Measurements from ENCODE around the gene OAT.

GRCh38 chr10:122083235-122084168 lies 94.5 kb downstream of the TACC2 start:
- RRBS, result no CpG with 5 or more reads among the region's 15 CpGs

DNA sequence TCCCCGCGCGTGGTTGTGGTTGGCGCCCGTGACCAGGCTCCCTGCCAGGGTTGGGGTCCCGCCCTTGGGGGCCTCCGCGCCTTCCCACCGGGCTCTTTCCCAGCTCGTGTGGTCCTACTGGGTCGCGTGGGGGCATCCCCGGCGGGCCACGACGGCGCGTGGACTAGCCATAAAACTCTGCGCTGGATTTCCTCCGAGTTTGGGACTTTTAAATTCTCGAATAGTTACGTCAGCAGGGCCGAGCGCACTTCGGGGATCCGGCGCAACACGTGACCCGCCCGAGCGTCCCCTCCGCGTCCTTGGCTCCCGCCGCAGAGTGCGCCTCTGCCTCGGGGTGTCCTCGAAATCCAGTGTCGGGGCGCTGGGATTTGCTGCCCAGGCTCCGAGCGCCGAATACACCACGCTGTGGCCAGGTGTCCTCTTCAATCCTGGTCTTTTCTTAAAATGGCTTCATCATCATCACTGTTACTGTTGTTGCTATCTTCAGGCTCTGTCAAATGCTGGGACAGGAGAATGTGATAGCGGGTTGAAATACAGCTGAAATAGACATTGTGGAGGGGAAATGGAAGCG lies 124.7 kb downstream of the TACC2 start:
- RRBS, result 2% methylated on average over 5 of the region's 46 CpGs

DNA sequence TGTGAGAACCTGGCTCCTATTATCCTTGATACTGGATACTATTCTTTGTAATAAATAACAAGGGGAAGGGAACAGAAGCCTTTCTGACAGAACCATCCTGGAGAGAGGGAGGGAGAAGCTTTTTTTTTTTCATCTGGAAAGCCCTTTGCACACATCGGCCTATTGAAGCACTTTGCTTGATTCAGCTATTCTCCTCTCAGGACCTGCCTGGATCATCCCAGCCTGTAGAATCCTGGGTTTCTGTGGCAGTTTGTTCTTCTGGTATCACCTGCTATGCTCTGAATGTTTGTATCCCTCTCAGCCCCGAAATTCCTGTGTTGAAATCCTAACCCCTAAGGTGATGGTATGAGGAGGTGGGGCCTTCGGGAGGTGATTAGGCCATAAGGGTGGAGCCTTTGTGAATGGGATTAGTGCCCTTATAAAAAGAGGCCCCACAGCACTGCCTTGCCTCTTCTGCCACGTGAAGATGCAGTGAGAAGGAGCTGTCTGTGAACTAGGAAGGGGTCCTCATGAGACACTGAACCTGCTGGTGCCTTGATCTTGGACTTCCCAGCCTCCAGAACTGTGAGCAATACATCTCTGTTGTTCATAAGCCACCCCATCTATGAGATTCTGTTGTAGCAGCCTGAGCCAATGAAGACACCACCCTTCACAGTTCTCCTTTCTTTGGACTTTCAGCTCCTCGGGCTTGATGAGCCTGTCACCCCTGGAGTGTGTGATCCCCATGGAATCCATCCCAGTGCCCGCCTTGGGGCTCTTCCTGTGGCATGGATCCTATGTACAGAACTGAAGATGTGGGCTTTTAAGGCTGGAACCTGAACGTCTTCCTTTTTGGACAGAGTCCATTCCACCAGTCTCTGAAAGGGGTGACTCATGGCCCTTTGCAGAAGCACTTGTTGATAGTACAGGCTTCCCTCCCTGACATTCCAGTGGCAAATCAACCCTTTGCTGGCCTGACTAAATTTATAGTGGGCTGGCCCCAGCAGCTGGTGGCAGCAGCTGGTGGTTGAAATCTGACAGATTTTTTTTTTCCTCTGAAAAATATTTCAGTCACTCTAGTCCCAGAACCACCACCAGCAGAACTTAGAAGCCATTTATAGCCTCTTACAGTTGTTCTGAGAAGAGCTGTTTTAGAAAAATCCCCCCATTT lies 138.0 kb downstream of the TACC2 start:
- RRBS, result no CpG with 5 or more reads among the region's 7 CpGs

- RRBS, result no CpG with 5 or more reads among the region's 9 CpGs
Observed at GRCh38 chr10:122127729-122128252, 138.8 kb downstream of the TACC2 start.

DNA sequence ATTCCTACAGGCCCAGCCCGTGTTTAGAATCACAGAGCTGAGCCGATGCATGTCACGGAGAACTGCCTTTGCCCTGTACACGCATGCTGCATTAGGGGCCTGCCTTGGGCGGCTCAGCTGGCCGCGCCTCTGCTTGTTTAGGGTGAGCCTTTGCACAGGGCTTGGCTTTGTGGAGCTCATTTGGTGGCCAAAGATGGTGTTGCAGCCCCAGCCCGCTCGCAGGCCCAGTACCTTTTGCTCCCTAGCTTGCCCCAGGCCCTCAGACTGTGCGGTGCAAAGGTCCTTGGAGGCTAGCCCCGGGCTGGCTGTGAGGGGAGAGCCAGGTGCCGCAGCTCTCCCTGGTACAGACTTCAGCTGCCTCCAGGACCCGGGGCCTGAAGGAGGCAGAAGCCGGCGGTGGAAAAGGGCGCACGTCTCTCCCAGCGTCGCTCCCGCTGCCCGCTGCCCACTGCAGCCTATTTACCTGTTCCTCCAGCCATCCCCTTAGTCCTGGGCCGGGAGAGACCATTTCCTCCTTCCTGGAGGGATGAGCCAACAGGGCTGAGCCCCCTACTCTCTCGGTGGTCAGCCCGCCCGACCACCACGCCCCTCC lies 108.2 kb upstream of the BTBD16 start:
- RRBS, result 96% methylated on average over 3 of the region's 26 CpGs

- RRBS, result 90% methylated on average over 25 of the region's 82 CpGs
Observed at GRCh38 chr10:122163370-122164144, 107.5 kb upstream of the BTBD16 start.

DNA sequence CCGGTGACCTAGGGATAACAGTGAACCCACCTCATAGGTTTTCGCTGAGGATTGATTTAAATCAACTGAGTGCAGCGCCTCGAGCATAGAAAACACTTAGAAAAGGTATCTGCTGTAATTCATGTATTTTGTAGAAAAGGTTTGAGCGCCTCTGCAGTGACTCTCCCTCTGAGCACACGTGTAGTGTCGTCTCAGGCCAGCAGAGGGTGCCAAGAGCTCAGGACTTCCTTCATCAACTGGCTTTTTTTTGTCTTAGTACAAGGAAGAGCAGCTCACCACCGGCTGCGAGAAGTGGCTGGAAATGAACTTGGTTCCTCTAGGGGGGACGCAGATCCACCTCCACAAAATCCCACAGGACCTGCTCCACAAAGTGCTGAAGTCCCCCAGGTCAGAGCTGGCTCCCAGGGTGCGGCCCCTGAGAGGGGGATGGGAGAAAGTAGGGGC lies 27.7 kb downstream of the BTBD16 start:
- RRBS, result 45% methylated on average over 1 of the region's 11 CpGs

DNA sequence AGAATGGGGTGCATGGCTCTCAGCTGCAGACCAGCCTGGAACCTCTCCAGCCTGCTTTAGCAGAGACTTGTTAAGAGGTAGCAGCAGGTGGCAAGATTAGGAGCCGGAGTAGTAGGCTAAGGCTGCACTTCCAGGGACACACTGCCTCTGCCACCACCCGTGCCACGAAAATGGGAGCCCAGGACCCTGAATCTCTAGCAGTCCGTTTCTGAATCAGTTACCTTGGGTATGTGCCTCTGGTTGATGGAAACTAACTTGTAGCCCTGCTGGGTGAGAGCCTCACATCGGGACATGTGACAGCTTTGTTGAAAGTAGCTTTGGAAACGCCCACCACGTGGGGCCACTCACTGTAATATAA lies 25.9 kb downstream of the HTRA1 start:
- RRBS, result no CpG with 5 or more reads among the region's 7 CpGs

- RRBS, result no CpG with 5 or more reads among the region's 10 CpGs
Observed at GRCh38 chr10:122514745-122515366, 45.7 kb upstream of the DMBT1 start.

GRCh38 chr10:123857921-123858463 lies 33.6 kb downstream of the CPXM2 start:
- RRBS, result no CpG with 5 or more reads among the region's 11 CpGs

DNA sequence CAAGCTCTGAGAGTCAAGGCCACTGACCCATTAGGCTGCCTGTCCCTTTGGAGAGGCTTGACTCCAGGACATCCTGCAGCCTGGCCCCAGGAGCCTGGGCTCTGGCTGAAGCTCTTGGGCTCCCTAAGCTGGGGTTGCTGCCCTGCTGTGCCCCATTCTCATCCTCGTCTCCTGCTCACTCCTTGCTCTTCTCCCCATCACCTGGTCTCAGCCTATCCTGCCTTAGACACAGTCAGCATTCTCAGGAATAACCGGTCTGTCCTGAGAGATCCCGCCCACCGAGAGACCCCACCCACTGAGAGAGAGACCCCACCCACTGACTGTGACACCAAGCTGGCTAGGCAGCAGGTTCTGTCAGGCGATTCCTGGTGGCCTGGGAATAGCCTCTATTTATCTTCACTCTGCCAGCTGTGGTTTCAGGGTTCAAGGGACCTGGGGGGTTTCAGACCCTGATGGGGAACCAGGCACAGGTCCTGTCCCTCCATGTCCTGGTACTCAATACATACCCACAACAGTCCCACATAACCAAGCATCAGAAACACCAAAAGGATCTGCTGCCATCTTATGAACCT lies 27.6 kb downstream of the CPXM2 start:
- RRBS, result no CpG with 5 or more reads among the region's 5 CpGs

DNA sequence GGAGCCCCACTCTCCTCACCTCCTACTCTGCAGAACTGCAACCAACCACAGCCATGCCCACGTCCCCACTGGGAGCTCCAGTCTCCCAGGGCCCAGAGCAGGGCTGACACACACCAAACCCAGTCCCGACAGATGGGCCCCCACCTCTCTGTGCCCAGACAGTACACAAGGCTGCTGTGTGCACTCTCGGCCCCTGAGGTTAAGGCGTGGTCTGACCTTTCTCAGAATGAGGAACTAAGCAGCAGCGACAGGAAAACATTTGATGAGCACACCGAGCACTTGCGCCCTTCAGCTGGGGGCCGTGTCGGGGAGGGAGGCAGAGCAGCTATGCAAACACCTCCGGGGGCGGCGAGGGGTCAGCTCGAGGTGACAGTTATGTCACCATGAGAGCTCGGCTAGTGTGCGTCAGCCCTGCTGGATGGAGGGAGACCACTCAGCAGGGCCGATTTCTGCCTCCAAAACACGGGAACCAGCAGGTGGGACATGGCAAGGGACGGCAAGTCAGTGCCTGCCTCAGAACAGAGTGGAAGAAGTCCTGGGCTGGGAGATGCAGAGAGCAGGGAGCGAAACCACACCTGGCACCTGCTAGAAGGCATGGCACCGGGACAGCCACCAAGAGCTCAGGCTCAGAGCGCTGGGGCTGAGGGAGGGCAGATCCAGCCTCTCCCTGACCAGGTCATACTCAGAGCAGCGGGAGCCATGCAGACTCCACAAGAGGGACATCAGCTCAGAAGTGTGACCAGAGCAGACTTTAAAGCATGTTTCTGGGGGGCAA lies 57.4 kb downstream of the CHST15 start:
- RRBS, result no CpG with 5 or more reads among the region's 22 CpGs

- RRBS, result no CpG with 5 or more reads among the region's 37 CpGs
Observed at GRCh38 chr10:124044496-124045324, 48.7 kb downstream of the CHST15 start.

- RRBS, result no CpG with 5 or more reads among the region's 20 CpGs
Observed at GRCh38 chr10:124380865-124381635, 37.7 kb downstream of the OAT start.

DNA sequence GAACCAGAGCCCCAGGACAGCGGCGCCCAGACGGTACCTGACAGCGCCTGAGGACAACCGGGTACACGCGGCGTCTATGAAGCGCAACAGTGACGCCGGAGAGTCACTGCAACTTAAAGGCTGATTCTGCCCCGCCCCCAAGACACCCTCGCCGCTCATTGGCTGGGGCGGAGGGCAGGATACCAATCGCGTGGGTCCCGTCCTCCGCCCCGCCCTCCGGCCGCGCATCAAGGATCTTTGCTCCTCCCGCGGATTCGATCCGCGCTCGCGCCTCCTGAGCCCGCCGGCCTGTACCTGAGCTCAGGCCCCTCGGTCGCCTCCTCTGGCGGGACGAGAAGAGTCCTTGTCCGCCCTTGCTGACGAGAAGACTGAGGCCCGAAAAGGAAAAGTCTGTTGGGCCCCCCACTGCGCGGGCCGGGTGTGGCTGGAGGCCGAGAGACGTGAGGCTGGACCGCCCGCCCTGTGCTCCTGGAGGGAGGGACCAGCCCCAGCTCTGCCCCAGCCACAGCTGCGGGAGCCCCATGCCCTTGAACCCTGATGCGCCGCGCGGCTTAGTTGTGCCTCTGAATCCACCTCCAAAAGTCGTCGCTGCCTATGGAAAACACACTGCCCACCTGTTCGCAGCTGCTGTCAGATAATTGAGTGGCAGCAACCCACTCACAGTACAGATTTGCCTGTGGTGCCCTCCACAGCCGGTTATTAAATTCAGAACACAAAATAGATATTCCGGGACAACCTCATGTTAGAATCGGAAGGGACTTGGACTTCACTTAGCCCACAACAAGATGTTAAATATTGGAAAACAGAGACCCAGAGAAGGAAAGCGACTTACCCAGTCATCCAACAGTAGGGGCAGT lies at the start of gene OAT:
OAT (minus strand) TSS at position 88 of the 857 bp plus-strand sequence.
- RRBS, result under 1% methylated on average over 20 of the region's 58 CpGs

- RRBS, result 80% methylated on average over 2 of the region's 16 CpGs
Observed at GRCh38 chr10:124493391-124493880, 31.8 kb downstream of the LHPP start.

GRCh38 chr10:124493960-124494574 lies 32.4 kb downstream of the LHPP start:
- RRBS, result no CpG with 5 or more reads among the region's 14 CpGs

- RRBS, result 99% methylated on average over 3 of the region's 11 CpGs
Observed at GRCh38 chr10:124620693-124621294, 123.4 kb downstream of the FAM53B start.

GRCh38 chr10:124654069-124654786 lies 90.0 kb downstream of the FAM53B start:
- RRBS, result no CpG with 5 or more reads among the region's 16 CpGs

Measured in HCT116 (cell line).